Progenitor cell of endocrine pancreas (in vitro differentiated cells): ENCODE measurements around the gene TSPAN31.

DNA sequence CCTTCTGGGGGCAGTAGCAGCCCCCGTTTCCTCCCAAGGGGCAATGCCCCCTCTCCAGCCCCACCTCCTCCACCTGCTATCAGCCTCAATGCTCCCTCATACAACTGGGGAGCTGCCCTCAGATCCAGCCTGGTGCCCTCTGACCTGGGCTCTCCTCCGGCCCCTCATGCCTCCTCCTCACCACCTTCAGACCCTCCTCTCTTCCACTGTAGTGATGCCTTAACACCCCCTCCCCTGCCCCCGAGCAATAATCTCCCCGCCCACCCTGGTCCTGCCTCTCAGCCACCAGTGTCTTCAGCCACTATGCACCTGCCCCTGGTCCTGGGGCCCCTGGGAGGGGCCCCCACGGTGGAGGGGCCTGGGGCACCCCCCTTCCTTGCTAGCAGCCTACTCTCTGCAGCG, 2.9 kb downstream of the MBD6 start:
- PRO-cap: no peak

- PRO-cap: no peak
These were observed 766 bp upstream of the DTX3 start for GRCh38 chr12:57603807-57604309.

- PRO-cap: no peak
These were observed 18.2 kb downstream of the AGAP2 start for GRCh38 chr12:57720334-57720744.

GRCh38 chr12:57720777-57721797, 17.5 kb downstream of the AGAP2 start:
- PRO-cap: no peak

DNA sequence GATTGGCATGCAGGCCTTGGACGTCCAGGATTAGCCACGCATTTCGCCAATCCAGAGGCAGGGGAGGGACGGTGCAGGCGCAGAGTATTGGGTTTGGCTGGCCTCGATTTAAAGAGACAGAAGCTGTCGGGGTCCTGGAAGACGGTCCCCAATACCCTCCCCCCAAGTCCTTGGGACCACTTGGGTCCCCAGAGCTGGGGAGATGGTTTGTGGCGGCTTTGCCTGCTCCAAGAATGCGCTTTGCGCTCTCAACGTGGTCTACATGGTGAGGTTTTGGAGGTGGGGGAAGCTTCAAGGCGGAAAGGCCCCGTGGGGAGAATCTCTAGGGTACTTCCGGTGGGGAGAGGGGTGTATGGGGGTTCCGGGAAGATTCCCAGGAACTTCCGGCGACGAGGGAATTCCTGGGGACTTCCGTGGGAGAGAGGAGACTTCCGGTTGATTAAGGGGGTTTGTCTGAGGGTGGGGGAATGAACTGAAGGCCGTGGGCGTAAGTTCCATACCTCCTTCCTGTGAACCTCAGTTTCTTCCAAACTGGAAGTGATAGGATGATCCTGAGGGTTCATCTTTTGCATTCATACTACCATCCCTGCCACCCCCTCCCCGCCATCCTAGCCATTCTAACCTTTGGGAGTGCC, at the start of gene TSPAN31:
Gene TSPAN31 (plus strand): TSS at position 87 of the 635 bp plus-strand sequence.
- PRO-cap: bidirectional peak, plus-strand start at position 49 of the sequence, minus-strand start outside the sequence; unidirectional peak, minus-strand start at position 235 of the sequence

DNA sequence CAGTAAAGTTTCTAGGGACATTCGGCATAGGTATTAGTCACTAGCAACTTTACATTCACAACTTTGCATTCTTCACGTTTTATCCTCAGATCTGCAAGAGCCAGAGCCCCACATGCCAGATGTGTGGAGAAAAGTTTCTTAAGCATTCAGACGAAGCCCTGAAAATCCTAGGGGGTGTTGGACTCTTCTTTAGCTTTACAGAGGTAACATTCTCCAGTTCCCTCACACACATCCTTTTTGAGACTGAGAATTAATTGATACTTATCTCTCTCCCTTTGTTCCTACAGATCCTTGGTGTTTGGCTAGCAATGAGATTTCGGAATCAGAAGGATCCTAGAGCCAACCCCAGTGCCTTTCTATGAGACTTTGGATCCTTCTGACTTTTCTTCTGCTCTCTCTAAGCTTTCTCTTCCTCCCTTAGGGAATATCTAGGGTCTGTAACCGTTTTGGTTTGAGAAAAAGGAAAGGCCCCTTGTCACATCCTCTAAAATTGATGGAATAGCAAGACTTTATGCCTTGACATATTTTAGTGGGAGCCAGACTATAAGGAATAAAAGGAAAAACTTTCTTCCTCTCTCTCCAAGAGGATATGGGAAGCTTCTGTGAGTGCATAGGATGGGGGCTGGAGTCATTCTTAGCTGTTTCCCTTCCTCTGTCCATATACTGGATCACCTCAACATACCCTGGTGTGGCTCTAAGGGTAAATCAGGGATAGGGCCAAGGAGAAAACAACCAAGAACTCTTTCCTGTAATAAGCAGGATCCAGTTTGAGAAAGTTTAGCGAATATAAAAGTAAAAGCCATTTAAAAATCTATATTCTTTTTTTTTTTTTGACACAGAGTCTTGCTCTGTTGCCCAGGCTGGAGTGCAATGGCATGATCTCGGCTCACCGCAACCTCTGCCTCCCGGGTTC, 2.3 kb downstream of the TSPAN31 start:
- PRO-cap: no peak

GRCh38 chr12:57755368-57756229, 696 bp downstream of the MARCHF9 start:
- PRO-cap: bidirectional peak, plus-strand start at chr12:57755670, minus-strand start at chr12:57755557; unidirectional peak, minus-strand start at chr12:57755856; unidirectional peak, minus-strand start at chr12:57756008

DNA sequence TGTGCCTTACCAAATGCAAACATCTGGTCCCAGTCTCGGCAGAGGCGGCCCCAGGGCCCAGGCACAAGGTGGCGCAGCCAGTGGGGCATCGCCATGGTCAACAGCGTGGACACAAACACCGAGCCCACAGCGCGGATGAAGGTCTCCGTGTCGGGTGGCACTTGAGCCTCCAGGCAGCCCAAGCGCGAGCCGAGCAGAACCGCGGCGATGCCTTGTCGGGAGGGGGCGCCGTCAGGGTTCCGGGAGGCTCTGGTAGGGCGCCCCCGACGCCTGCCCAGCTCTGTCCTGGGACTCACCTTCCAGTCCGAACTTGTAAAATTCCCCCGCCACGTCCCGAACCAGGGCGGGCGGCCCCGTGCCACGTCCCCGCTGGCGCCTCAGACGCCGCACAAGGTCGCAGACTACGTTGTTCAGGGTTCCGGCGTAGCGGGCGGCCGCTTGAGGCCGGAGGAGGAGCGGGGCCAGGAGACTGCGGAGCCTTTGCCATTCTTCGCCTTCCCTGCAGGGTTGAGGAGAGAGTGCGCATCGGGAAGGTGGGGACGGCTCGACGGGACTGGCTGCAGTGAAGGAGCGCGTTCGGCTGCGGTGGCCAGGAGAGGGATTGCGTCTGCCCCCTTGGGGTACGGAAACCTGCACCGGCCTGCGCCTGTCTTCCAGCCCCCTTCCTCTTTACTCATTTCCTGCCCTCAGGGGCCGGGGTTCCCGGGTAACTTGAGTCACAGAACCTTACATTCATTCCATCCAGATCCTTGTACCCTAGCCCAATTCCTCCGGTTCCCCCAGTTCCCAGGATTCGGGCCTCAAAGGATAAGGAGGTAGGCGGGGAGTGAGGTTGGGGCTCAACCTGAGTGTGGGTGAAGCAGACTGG, 1.6 kb downstream of the CYP27B1 start:
- PRO-cap: no peak

DNA sequence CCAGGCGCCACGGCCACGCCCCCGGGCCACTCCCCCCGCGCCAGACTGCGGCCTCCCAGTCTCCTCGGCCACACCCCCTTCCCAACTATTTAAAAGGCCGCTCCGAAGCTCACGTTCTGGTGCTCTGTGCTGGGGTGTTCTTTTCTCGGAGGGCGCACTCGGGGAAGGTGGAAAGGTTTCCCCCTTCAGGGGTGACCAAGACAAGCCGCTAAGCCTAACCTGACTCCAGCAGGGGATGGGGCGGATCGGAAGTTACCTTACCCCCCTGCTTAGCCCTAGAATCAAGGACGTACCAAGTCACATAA, 526 bp upstream of the CTDSP2 start:
- PRO-cap: bidirectional peak, plus-strand start at position 119 of the sequence, minus-strand start outside the sequence

- PRO-cap: bidirectional peak, plus-strand start at chr12:57865429, minus-strand start at chr12:57865413; bidirectional peak, plus-strand start at chr12:57865499, minus-strand start at chr12:57865506; bidirectional peak, plus-strand start at chr12:57865619, minus-strand start at chr12:57865635; unidirectional peak, minus-strand start at chr12:57865729
These were observed 18.6 kb upstream of the CTDSP2 start for GRCh38 chr12:57864881-57865872.

DNA sequence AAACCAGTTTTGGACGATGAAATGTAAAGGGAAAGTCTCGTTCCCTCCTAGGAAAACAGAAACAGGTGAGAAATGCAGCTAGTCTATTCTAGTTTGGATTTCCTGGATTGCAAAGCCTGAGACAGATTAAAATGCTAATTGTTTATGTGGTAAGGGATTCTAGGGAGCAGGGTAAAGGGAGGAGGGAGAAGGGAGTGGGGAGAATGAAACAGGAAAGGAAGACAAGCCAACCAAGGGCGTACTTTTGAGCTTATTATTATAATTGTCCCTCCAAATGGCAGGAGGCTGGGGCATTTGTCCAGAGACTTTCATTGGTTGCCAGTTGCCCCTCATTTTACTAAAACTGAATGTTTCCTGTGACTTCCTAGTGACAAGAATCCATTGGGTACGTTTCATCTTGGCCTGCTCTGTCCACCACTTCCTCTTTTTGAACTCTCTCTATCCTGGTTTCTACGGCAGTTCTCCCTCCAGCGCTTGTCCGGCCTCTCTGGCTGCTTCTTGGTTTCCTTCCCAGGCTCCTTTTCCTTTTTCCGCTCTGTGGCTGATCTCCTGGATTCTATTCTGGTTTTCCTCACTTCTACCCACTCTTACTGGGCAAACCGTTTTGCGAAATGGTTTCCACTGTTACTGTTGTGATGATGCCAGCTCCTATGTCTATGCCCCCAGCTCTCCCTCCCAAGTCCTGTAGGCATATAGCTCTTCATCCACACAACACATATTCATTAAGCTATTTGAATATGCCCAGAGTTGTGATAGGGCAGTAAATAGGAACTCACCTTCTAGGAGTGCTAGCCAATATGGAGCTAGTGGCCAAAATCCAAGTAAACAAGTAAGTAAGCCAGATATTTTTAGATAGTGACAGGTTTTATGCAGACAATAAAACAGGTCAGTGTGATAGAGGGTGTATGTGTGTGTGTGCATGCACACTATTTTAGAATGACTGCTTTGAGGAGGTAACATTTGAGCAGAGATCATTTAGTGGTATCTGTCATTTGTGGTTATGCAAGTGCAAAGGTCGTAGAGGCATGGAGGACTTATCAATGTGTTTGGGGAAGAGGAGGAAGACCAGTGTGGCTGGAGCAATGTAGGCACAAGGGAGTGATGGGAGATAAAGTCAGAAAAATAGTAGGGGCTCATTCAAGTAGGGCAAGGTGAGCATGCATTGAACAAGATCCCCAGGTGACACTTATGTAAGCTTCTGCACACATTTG, 27.8 kb upstream of the CTDSP2 start:
- PRO-cap: no peak

DNA sequence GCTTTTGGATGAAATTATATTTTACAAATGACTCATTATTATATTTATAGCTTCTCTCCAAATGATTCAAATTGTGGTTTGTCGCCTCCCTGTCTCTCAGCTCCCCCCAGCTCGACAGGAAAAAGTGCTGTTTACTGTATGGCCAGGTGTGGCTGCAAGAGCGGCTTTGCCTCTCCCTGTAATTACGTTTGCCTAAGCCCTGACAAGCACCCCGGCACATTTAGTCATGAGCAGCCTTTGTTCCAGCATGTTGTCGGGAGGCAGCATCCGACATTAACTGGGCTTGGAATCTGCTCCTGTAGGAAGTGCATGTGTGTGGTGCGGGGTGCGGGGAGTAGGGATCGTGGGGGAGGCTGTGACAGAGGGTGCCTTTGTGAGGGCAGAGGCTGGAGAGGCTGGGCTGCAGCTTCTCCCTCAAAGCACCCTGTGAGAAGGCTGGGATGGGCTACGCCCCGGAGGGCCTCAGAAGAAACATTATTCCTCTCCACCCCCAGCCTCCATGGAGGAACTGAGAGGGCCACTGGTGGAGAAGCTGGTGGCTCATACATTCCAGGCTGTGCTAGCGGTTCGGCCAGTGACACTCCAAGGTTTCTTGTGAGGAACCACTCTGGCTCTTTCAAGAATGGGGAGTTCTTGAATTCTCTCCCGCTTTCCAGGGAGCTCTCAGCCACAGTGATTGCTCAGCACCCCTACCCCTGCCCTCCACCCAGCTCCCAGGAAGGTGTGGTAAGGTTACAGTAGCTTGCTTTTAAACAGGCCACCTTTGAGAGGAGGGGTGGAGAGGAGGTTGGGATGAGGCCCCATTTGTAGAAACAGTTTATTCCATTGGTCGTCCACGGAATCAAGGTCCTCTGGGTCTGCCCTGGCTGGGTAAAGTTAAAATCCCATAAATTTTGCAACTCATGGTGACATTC, 42.2 kb upstream of the CTDSP2 start:
- PRO-cap: unidirectional peak, plus-strand start at position 248 of the sequence

- PRO-cap: no peak
These were observed 45.6 kb upstream of the CTDSP2 start for GRCh38 chr12:57892138-57892619.

DNA sequence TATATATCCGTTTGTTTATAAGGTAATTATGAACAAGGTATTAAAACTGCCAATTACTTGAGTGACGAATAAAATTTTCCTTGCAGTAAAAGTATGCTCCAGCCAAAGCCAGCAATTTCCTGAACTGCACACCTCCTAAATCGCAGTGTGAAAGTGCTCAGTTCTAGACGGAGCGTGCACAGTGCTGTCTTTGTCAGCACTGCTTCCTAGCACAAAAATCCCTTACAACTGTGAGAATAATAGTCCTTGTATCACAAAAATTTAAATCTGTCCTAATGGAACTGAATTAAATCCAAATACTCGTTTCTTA, 26.3 kb downstream of the LRIG3 start:
- PRO-cap: no peak

DNA sequence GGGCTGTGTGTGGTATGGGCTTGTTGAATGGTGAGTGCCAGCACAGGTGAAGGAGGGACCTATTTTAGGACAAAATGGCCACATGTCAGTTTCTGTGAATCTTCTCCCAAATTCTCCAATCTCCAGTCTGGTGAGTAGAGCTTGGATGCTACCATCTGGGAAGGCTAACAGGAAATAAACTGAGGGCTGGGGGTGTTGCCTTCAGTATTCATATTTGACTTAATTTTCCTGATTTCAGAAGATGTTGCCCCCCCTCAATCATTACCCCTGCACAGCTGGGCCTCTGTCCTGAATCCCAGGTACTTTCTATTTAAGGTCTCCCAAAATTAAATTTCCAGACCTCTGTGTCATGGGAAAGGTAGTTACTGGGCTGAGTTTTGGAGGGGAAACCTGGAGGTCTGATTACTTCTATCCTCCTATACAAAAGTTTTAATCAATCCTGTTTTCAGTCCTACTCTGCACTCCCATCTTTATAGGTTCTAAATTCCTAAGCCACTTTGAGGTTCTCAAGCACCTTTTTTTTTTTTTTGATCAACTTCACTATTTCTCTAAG, 20.5 kb downstream of the LRIG3 start:
- PRO-cap: no peak

DNA sequence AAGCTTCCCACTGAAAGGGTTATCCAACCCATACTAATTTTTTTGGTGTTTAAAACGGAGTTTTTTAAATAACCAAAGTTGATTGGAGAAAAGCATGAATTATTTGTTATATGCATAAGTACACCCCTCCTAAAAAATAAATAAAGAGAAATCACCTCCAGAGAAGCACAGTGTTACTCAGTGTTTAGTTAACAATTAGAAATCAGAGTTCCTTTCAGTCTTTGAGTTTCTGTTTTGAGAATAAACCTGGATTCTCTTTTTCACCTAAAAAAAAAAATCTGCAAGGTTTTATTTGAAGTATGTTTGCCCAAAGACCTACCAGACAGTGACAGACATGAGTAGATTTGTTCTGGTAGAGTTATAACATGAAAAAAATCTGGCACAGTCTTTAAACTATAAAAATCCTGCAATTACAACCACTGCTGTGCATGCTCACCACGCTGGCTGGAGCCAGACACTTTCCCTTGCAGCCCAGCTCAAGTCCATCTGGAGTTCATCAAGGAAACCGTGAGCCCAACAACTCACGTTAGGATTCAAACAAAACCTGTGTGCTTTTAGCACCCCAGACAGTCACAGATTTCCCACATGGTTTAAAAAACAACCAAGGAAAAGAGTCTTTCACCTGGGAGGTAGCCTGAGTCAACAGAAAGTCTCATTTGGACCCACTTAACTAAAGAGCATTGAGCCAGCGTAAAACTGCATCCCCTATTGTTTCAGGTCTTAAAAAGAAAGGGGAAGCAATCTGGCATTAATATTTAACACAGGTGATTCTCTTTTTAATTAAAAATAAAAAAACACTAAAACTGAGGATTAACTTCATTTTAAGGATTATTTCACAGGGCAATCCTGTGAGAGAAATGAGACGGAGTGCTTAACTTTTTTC, 4.8 kb downstream of the LRIG3 start:
- PRO-cap: no peak

GRCh38 chr12:59131550-59131759, 211.2 kb upstream of the LRIG3 start:
- PRO-cap: no peak

DNA sequence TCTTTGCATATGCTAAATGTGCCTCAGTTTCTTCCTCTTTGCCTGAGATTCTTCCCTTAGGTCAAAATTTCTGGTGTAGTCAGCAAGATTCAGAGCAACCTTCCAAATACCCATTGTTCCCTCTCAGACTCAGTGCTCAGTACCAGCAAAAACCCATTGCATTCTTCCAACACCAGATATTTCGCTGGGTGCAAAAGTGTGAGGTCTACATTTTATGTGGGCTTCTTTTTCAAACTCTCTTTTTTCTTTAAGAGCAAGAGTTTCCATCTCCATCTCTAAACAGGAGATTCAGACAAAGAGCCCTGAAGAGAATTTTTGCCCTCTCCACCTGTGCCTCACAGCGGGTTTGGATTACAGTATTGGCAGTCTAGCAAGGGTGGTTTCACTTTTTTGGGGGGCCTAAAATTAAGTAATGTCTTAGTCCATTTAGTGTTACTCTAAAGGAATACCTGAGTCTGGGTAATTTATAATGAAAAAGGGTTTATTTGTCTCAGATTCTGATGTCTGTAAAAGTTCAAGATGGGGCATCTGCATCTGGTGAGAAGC, 10.6 kb upstream of the USP15 start:
- PRO-cap: no peak

DNA sequence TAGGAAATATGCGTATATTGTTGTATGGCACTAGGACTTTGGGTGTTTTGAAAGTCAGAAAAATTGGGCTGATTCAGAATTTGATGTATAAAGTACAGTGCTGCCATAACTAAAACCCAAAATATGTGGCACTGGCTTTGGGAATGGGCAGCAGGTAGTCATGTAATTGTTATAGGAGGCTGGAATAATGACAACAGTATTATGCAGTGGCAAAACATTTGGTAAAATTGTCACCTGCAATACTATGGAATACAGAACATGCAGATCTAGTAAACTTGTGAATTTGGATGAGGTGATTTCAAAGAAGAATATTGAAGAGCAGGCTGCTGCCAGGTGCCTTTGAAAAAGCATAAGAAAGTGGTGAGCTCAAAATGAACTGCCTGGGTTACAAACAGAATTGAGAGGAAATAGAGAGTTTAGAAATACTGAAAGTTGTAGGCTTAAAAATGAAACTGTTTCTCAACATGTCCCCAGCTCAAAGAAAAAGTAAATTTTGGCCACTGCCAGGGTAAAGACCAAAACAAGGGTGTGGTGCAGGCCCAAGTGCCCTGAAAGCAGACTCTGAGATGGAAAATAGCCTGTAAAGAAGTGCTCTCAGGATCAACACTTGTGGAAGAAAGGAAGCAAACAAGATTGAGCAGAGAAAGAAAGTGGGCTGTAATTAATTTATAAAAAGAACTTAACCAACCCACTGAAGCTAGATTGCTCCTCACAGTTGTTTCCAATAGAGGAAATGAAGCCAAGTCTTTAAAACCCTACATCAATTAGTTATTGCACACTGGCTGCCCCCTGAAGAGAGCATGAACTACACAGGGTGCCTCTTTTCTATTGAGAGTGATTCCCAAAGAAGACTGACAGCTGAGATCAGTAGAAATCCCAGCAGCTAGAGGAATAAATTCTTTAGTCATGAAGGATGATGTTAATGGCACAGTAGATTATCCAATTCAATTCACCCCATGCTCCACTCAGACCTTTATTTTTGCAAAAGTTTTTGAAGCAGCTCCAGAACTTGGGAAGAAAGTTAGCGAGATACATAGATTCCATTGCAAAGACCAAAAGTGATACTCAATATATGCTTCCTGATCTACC, 8.9 kb upstream of the USP15 start:
- PRO-cap: no peak

DNA sequence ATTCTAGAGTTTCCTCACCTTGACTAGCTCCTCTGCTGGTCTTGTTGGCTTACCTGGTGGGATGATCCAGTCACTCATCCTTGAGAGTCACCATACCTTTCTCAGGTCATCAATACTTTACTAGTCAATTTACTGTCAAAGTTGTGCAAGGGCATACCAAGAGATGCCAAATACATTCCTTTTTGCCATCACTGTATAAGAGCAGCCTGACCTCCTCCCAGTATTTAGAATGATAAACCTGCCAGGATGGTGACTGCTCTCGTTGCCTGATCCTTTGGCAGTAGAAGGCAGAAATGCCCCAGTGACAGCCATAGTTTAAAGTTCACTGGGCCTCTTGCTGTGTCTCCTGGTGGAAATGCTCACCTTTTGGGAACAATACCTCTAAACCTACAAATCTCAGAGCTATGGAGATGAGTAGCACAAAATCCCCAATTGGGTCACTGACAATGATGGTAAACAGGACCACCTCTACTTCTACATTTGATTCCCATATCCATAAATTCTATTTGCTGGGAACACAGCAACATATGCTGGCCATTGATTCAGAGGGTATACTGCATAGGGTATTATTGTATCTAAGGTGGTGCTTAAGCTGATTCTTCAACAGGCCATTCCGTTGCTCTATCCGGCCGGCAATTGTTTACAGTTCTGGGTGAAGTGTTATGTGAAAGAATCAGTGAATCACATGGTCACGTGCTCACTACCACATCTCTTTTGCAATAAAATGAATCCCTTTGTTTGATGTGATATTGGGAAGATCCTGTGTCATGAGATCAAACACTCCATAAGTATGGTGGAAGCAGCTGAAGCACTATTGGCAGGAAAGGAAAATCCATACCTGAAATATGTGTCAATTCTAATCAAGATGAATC, 7.9 kb upstream of the USP15 start:
- PRO-cap: no peak